Renal cortical epithelial cell (primary cell): Measurements from ENCODE around the genes ABCD2 and TMEM117.

DNA sequence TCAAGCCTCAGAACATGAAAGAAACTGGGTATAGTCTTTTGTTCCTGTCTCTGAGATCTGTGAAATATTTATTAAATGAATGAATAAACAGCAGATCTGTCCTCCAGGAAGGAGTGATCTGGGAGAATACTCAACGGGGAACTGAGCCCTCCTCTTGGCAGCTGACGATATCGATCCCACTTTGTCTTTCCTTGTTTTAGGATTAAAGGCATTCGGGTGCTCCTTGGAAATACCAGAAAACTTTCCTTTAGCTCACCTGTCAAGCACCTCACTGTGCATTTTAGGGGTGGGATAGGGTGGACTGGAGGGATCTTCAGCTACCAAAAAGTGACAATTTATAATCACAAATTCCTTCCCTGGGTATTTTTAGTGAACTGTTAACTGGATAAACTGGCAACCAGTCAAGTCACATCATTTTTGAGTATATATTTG lies 591 bp downstream of the ALG10 start:
- RRBS, result no CpG with 5 or more reads among the region's 4 CpGs

- RRBS, result 65% methylated on average over 10 of the region's 71 CpGs
Measured at GRCh38 chr12:34218530-34219637, 196.6 kb downstream of the ALG10 start.

DNA sequence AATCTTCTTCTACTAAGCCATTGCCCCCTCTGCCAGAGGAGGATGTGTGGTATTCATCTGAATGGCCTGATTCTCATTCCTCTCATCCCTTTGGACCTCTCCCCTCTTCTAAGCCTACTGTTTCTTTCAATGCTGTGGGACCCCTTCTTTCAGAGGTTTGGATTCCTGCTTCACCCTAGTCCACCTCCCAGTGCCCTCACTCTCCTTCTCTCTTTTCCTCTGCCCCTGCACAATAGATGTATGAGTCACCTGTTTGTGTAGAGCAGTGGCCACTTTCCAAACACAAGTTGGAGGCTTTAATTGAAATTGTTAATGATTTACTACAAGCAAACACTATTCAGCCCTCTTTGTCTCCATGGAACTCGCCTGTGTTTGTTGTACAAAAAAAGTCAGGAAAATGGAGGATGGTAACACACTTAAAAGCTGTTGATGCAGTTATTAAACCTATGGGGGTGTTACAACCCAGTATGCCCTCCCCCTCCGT lies 192.2 kb upstream of the ALG10B start:
- RRBS, result no CpG with 5 or more reads among the region's 2 CpGs

DNA sequence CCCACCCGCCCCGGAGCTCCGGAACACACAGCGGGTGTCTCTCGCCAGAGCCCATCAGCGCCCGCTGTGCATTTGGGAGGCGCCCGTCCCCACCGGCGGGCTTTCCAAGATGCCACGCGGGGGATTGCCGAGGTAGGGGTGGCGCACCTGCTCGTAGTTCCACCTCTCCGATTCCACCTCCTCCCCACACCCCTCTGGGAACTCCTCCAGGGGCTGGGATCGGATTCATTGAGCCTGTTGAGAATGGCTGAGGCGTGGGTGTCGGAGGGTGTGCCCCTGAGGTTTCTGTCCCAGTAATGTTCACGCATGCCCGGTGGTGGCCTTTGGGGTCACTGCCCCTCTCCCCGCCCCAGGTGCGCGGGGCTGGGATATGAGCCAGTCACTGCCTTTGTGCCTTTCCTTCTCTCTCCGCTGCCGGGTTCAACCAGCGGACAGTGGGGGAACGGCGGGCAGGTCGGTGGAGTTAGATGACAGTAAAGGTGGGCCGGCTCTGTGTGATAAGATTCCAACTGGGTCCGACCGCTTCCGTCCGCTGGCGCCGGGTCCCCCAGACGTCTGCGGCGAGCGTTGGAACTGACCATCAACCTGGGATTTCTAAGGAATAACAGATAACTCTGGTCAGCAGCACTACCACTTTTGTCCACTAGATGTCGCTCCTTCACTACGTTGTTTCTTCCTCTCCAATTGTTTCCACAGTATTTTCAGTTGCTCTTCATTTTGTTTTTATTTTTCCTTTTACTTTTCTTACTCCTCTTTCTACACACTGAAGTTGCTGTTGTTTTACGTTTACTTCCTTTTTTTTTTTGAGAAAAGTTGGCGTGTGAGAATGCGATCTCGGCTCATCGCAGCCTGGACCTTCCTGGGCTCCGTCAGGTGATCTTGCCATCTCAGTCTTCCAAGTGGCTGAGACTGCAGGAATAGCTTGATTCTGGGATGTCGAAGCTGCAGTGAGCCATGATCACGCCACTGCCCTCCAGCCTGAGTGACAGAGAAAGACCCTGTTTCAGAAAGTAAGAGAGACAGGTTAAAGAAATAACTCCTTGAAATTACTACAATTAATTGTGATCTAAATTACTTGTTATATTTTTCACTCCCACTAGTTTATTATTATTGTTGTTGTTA lies 178.0 kb upstream of the ALG10B start:
- RRBS, result 6% methylated on average over 18 of the region's 52 CpGs

DNA sequence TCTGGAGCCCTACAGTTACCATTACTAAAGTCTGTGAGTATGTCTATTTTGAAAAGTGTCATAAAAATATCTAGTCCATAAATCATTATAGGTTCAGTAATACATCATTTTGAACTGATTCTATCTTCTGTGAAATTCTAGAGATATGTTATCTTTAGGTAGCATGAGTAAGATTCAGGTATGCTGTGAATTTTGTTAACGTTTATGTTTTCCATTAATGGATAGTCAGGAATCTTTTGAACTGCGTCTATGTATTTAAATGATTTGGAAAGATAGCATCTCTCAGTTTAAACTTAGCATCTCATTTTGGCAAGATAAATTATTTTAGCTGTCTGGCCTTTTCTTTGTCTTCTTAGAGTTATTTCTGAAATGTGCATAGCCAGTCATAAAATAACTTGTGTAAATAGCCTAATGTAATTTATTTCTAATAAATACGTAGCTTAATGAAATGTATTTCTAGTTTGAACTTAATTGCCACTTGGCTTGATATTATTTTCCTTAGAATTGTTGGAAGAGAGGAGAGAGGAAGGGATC lies 8.4 kb downstream of the ALG10B start:
- RRBS, result no CpG with 5 or more reads among the region's 3 CpGs

- RRBS, result no CpG with 5 or more reads among the region's 1 CpG
Measured at GRCh38 chr12:38892591-38892857, 12.9 kb downstream of the CPNE8 start.

- RRBS, result no CpG with 5 or more reads among the region's 1 CpG
Measured at GRCh38 chr12:39617843-39618363, 1.7 kb downstream of the ABCD2 start.

- RRBS, result 14% methylated on average over 1 of the region's 26 CpGs
Measured at GRCh38 chr12:39619634-39620645, at the start of gene ABCD2. Gene ABCD2, minus strand, starts transcription at chr12:39619803.

GRCh38 chr12:39808820-39809252 lies 182.9 kb downstream of the C12orf40 start:
- RRBS, result no CpG with 5 or more reads among the region's 3 CpGs

- RRBS, result no CpG with 5 or more reads among the region's 2 CpGs
Measured at GRCh38 chr12:39831844-39832500, 206.0 kb downstream of the C12orf40 start.

DNA sequence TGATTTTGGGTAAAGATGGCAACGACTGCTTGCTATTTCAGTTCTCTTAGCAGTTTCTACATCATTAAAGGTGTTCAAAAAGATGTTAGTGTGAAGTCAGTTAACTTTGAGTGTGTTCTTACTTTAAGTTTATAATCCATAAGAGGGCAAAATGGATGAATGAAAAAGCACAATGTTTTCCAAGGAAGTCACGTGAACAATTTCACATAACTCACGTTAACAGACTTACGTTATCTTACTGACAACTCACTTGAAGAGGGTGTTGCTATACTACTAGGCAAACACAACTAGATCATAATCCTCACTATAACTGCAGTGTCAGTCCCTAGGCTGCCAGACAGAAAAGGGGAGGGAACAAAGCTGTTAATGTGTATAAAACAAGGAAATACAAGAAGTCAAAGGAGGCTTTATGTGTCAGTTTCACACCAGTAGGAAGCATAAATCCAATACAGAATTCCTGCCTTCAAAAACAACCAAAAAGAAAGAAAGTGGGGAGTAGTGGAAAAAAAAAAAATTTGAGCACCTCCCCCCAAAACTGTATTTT lies 6.4 kb downstream of the SLC2A13 start:
- RRBS, result no CpG with 5 or more reads among the region's 4 CpGs

DNA sequence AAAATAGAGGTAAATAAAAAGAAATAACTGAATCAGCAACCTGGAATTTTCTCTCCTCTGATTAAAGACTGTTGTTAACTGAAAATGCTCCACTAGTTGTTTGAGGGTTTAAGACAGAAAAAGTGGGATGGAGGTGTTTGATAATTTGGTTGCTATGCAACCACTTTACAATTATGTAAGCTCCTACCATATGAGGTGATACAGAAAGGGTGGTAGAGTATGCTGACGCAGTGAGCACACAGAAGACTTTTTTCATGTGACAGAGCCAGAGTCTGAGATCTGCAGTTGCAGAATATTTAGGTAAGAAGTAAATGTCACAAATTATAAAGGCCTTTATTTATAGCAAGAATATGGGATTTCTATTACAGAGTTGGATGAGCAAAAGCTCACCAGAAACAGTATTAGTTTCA lies 50.5 kb upstream of the SLC2A13 start:
- RRBS, result no CpG with 5 or more reads among the region's 1 CpG

- RRBS, result no CpG with 5 or more reads among the region's 3 CpGs
Measured at GRCh38 chr12:41281366-41281856, 93.3 kb downstream of the PDZRN4 start.

DNA sequence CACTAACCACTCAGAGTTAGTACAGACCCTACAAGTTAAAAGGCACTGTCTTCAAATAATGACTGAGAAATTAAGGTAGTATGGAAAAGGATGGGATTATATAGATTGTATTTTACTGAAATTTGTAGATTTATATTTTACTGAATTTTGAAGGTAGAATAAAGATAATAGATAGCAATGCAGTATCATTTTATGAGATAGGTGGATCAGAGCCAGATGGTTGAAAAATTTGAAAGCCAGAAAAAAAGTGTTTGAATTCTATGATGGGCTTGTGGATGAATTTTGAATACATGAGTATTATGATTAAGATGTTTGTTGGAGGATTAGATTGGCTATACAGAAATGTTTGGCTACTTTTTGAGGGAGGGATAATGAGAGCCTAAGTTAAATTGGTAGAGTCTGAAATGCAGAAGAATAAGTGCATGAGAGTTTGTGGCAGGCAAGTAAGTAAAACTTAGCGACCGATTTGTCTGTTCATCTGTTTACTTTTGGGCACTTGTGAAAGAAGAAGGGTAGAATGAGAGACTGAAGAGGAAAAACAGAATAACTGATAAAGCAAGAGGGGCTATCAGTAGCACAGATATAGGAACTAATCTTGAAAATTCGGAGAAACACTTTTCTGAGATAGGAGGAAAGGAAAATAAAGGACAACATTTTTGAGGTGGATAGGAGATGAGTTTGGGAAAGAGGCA lies 90.9 kb downstream of the PPHLN1 start:
- RRBS, result no CpG with 5 or more reads among the region's 3 CpGs

GRCh38 chr12:42588470-42589468 lies 777 bp downstream of the PRICKLE1 start:
- RRBS, result 1% methylated on average over 26 of the region's 53 CpGs

DNA sequence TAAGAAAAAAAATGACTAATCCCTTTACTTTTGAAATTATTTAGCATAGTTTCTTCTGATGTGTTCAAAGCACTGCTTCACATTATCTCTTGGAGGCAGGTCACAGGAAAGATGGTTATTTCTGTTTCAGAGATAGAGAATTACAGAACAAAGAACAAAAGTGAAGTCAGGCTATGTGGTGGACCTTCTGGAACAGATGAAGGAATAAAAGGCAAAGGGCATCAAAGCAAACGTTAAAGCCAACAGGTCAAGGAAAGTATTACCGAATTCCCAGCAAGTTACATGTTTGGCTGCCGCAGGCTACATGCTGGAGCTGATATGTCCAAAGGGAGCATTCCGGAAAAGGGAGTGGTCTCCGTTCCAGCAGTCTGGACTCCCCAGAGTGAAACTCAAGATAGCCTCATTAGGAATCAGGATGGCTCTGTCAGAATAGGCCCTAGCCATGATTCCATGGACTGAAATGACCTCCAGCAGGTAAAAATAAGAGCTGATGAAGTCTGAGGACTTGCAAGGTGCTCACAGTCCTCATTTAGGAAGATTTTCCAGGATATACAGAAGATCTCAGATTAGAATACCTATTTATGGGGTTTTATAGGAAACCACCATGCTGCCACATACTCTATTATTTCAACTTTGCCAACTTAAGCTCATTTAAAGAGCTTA lies 379.8 kb upstream of the PRICKLE1 start:
- RRBS, result no CpG with 5 or more reads among the region's 5 CpGs

DNA sequence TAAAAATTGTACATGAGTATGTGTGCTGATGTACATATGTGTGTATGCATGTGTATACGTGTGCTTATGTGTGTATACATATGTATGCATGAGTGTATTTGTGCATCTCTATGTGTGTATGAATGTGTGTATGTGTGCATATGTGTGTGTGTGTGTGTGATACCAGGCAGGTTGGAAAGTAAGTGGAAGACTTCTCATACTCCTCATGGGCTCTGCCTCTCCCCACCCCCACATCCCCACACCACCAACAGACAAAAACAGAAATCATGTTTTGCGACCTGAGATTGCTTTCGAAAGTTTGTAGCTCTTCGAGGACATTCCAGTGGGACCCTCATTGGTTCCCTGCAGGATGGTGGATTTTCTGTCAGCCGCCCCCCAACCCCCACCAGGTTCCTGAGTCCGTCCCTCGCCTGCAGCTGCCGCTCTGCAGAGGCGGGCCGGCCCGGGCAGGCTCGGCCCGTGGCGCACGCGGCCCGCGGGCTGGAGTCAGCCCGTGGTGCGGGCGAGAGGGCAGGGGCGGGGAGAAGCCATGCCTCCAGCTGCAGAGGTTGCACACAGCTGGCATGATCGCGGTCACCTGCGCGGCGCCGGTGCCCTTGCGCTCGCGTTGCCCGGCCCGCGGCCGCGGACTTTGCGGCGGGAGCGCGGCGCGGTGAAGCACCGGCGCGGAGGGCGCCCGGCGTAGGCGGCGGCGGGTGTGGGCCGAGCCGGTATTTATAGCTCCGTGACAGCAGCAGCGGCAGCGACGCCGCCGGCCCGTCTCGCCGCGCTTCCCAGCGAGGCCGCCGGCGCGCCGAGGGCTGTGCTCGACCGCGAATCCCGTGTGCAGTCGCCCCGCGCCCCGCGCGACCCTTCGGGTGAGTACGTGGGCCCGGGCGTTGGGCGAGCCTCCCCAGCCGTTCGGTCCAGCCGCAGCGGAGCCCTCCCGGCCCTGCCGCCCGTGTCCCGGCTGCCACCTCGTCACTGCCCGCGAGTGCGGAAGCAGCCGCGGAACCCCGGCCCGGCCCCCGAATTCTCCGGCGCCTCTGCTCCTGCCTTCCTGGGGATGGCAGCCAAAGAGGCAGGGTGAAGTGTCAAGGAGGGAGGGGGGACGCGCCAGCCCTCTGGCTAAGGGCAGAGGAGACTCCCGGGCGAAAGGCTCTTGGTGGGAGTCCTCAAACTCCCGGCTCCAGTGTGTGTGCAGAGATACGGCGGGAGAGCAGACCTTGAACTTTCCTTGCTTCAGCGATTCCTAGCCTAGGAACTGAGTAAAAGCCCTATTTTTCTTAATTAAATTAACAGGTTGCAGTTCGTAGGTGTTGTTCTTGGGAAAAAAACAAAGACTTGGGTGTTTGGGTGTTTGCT lies at the start of gene TMEM117:
TSS of gene TMEM117 (plus strand) at position 742 of the 1,344 bp plus-strand sequence.
- RRBS, result 1% methylated on average over 46 of the region's 112 CpGs

DNA sequence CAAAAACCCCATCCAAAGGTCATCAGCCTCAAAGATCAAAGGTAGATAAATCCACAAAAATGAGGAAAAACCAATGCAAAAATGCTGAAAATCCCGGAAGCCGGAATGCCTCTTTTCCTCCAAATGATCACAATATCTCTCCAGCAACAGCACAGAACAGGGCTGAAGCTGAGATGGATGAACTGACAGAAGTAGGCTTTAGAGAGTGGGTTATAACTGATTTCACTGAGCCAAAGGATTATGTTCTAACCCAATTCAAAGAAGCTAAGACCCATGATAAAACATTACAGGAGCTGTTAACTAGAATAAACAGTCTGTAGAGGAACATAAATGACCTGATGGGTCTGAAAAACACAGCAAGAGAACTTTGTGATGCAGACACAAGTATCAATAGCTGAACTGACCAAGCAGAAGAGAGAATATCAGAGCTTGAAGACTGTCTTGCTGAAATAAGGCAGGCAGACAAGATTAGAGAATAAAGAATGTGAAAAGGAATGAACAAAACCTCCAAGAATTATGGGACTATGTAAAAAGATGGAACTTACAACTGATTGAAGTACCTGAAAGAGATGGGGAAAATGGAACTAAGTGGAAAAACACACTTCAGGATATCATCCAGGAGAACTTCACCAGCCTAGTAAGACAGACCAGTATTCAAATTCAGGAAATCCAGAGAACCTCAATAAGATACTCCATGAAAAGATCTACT lies 116.4 kb downstream of the TMEM117 start:
- RRBS, result no CpG with 5 or more reads among the region's 2 CpGs

- RRBS, result no CpG with 5 or more reads among the region's 4 CpGs
Measured at GRCh38 chr12:44296455-44297007, 460.6 kb downstream of the TMEM117 start.